Measurements from ENCODE around the gene CDKL3.

DNA sequence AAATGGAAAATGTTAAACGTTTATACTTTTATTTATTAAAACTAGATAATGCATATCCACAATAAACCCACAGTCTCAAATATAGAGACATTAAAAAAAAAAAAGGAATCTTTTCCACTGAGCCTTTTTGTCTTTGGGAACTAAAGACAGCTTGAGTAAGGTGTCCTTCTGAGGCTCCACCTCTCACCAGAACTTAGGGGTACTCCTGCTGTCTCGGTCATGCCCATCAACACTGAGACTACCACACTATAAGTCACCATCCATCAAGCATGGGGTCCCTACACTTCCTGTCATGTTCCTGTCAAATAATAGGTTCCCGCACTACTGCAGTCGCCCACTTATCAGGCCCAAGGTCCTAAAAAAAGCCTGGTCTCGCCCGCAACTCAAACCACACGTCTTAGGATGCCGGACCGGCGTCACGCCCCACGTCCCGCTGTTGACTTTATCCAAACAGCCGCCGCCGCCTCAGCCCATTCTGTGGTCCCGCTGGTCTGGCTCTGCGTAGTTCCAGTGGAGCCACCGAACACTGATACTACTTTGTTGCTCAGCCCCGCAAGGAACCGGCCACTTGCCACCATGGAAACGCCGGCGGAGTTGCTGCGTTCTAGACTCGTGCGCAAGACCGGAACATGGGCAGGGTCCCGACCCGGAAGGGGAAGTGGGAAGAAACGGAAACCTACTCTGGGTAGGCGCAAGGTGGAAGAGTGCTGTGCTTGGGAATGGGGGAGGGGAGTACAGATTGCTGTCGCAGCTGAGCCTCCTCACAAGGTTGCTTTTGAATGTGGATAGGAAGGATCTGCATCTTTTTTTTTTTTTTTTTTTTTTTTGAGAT is at the start of gene CDKL3:
CDKL3 (minus strand) TSS at position 606 of the 832 bp plus-strand sequence.
- PRO-cap = bidirectional peak, plus-strand start at position 679 of the sequence, minus-strand start at position 596 of the sequence

DNA sequence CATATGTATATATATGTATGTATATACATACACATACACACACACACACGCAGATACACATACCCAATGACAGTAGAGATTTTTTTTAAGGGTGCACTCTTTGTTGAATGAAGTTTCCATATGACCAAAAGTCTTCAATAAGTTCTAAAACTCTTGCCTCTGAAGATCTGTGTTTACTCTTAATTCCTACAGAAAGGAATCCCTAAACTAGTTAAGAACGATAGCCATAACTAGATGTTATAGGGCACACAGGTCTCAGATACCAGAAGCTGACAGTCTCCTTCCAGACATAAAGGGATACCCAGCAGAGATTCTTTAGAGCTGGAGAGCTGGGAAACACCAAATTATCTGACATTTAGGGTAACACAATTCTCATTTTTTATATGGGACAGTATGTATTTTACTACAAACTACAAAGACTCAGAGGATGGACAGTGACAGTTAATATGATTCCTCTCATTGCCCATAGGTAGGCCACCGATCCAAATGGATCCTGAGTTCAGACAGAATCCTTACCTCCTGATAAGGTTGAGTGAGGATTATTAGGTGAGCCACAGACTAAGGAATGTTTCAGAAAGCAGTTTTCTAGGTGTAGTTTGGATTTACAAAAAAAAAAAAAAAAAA is 12.4 kb downstream of the CDKN2AIPNL start:
- PRO-cap = no peak

- PRO-cap = bidirectional peak, plus-strand start at chr5:134459394, minus-strand start at chr5:134459273
These were observed 47.5 kb upstream of the CDKN2AIPNL start for GRCh38 chr5:134459208-134459617.

- PRO-cap = no peak
These were observed 53.2 kb upstream of the CDKN2AIPNL start for GRCh38 chr5:134464771-134465435.

- PRO-cap = bidirectional peak, plus-strand start at chr5:134465972, minus-strand start at chr5:134465875
These were observed 54.0 kb upstream of the CDKN2AIPNL start for GRCh38 chr5:134465554-134466255.

GRCh38 chr5:134526357-134527338 is 1.2 kb downstream of the JADE2 start:
- PRO-cap = bidirectional peak, plus-strand start at chr5:134526635, minus-strand start at chr5:134526517; bidirectional peak, plus-strand start at chr5:134527229, minus-strand start at chr5:134526849

- PRO-cap = no peak
These were observed 26.8 kb downstream of the JADE2 start for GRCh38 chr5:134552254-134552755.

DNA sequence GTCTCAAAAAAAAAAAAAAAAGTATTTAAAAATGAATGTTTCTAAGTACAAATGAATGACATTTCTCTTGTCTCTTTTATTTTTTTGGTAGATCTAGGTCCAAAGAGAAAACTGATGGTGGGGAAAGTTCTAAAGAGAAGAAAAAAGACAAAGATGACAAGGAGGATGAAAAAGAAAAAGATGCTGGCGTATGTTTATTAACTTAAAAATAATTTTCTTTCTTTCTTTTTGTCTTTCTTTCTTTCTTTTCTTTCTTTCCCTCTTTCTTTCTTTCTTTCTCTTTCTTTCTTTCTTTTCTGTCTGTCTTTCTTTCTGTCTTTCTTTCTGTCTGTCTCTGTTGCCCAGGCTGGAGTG is 12.2 kb downstream of the DDX46 start:
- PRO-cap = no peak

DNA sequence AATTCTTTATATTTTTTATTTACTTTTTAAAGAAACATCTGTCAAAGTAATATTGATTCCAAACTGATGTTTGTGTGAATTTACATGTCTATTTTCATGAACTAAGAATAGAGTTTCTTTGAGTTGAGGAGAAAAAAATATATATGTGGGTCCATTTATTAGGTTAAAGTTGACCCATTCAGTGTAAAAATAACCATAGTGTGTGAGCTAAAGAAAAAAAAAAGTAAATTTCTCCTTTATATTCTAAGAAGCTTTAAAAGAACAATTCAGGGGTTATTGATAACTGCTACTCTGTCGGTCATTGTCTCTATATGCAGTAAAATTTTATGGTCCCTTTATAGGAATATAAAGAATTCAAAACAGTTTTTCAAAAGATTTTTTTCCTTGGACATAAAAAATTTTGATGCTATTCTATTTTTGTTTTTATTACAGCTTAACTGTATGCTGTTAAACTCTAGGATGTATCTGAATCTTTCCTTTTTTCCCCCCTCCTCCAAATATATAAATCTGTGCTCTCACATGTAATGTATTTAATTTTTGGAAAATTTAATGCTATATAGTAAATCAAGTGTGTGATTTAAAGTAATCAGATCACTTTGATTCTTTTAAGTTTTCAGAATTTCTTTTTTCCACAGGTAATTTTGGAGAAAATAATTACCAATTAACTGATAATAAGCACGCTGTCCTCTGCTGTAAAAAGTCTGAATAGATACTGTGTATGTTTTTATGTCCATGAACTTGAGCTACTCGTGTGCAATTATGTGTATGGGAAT is 13.3 kb downstream of the C5orf24 start:
- PRO-cap = no peak

DNA sequence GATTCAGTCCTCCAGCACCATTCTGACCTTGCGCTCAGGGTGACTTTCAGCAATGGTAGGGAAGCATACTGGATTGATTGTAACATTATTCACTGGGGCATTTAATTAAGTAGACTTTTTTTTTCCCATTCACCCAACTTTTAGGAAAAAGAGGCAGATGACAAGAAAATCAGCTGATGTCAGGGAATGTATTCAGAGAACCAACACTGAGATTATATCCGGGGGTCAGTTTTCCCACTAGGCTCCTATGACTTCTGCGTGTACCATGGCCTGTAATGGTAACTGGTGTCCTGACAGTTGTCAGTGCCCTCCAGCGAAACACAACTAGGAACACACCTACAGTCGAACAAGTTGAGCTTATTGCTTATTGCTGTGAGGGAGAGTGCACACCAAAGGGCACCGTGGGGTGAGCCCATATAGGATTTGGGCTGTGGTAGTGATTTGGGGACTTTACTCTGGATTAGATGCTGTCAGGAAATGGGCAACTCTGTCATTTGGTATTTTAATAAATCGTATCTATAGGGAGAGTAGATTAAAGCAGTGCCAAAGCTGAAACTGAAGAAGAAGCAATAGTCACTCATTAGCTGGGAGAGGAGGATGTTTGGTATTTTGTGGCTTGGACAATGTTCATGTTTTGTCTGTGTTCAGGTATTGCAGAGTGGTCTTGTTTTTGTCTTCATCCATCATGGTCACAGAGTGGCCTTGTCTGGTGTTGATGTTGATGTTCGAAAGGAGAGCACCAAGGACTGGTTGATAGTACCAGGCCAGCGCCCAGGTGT is 7.3 kb downstream of the PCBD2 start:
- PRO-cap = no peak

DNA sequence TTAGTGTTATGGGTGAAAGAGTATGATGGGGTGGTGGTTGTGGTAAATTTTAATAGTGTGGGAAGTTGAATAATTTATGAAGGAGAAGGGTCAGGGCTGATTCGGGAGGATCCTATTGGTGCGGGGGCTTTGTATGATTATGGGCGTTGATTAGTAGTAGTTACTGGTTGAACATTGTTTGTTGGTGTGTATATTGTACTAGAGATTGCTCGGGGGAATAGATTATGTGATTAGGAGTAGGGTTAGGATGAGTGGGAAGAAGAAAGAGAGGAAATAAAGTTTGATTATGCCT is 19.4 kb downstream of the PCBD2 start:
- PRO-cap = no peak

GRCh38 chr5:134925048-134926202 is 20.5 kb downstream of the PCBD2 start:
- PRO-cap = no peak

DNA sequence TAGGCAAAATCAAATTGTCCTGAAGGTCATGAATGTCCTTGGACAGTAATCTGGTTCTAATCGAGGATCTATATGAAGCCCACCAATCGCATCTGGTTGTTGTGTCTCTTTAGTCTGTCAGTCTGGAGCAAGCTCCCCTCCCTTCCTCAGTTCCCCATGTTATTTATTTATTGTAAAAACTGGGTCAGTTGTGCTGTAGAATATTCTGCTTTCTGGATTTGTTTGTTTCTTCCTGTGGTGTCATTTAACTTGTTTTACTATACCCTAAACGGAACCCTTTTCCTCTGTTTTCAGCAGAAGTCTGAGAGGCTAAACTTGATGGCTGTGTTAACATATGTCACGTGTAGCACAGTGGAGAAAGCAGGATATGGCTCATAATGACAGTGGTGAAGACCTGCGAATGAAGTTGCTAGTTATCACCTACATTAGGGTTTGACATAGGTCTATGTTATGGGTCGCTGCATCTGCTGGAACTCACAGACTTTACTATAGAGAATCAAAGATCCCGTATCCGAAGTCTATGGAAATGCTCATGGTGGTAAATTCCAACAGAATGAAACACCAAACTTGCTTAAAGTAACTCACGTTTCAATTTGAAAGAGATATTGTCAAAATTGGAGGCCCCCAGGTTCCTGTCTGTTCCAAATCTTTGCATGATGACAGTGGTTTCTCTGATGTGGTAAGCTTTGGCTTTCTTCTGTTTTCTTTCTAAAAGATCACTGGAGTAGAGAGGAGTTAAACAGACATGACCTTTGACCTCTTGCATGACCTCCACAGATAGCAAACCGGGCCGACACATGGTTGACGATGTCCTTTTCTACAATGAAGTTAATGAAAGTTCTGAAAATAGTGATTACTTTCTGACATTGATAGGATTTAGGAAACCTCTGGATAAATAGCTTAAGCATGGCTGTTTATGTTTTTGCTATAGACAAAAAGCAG is 3.3 kb upstream of the CATSPER3 start:
- PRO-cap = no peak

DNA sequence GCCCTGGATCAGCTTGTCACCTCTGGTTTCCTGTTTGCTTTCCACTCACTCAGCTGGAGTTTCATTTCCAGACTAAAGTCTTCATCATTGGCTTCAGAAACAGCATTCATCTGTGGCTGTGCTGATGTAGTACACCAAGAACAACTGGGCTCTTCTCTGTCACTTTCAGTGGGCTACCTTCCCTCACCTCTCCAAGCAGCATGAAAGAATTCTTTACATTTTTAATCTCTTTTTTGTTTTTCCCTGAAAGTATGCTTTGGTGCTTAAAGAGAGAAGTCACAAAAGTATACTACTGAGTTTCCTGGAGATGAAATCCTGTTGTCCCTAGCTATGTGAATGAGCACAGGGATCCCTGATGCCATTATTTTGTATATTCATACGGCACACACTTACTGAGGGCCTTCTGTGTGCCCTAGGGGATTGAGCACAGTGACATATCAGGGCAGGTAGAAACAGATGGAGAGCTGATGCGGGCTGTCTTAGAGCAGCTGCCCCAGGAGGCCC is 2.1 kb upstream of the CATSPER3 start:
- PRO-cap = no peak

DNA sequence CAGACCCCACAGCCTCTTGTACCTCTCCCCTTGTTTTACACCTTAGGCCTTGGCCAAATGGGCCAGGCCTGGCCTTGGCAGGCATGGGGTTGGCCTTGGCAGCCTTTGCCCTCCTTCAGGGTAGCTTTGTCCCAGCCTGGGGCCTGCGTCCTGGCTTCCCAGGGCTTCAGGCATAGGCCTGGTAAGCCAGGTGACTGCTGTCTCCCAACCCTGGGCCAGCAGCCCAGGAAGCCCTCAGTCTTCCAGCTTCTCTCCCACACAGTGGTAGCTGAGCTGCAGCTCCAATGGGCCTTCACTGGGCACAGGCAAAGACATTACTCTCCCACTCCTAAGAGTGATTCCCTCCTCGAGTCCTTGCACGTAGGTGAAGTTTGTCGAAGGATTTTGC is 1.0 kb upstream of the PITX1 start:
- PRO-cap = no peak

DNA sequence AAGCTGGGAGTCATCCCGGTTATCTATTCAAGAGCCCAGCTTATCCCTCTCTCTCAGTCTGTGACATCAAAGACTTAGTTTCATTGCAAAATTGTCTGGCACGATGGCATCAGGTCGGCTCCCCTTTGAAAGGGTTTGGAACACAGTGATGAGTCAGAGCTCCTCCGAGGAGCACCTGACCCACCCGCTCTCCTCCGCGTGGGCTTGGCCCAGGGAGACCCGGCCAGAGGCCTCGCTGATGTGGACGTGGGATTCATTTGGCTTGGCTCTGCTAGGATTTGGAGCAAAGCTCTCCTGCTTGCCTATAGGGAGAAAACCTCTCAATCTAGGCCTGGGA is 135.7 kb downstream of the MACROH2A1 start:
- PRO-cap = no peak

- PRO-cap = no peak
These were observed 66.2 kb downstream of the MACROH2A1 start for GRCh38 chr5:135332555-135333442.

- PRO-cap = no peak
These were observed 3.4 kb downstream of the MACROH2A1 start for GRCh38 chr5:135395510-135396161.

- PRO-cap = no peak
These were observed 24.8 kb downstream of the LECT2 start for GRCh38 chr5:135929798-135930564.

GRCh38 chr5:136020547-136021115 is 8.2 kb upstream of the TGFBI start:
- PRO-cap = no peak